Prostate gland (tissue), 2 donors: Measurements from ENCODE around the genes IKZF1 and EGFR.

- PRO-cap = no peak
- RAMPAGE, long total RNA, 2 experiments = no peak in any of the 2 experiments
Observed at GRCh38 chr7:48200898-48201713, 29.8 kb downstream of the ABCA13 start.

DNA sequence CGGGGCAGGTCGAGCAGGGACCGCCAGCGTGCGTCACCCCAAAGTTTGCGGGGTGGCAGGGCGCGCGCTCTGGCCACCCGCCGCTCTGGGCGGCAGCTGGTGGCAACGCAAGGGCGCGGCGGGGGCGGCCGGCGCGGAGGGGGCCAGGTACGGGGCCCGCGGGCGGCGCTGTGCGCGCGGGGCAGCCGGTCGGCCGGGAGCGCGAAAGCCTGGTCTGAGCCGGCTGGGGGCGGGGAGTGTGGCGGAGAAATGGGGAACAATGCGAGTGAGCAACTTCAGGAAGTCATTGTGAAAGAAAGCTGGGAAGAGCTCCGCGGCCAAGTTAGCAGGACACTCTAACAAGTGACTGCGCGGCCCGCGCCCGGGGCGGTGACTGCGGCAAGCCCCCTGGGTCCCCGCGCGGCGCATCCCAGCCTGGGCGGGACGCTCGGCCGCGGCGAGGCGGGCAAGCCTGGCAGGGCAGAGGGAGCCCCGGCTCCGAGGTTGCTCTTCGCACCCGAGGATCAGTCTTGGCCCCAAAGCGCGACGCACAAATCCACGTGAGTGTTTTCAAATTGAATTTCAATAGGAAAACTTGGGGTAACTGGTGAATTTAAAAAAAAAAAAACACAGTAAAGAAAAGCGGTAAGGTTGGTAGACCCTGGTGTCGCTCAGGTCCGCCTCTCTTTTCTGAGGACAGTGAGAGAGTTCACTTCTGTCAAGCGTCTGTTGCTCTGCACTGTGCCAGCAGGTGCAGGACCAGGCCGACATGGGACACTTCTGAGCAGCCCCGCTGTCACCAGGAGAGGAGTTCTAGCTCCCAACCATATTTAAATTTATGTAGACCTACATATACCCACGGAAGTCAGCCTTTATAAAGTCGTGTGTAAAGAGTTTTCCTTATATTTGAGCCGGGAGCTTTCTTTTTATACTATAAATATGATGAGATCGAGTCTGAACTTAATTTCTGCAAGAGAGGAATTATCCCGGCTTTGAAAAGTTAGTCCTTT, at the start of gene IKZF1:
IKZF1 (plus strand) TSS at position 333 of the 989 bp plus-strand sequence.
- PRO-cap = unidirectional peak, plus-strand start at position 286 of the sequence; bidirectional peak, plus-strand start at position 697 of the sequence, minus-strand start at position 725 of the sequence
- RAMPAGE, long total RNA, 2 experiments = no peak in any of the 2 experiments

- PRO-cap = unidirectional peak, plus-strand start at chr7:50351445
- RAMPAGE, long total RNA, 2 experiments = no peak in any of the 2 experiments
Observed at GRCh38 chr7:50351108-50351795, 46.7 kb downstream of the IKZF1 start.

GRCh38 chr7:50362309-50363235, 58.1 kb downstream of the IKZF1 start:
- PRO-cap = no peak
- RAMPAGE, long total RNA, 2 experiments = no peak in any of the 2 experiments

DNA sequence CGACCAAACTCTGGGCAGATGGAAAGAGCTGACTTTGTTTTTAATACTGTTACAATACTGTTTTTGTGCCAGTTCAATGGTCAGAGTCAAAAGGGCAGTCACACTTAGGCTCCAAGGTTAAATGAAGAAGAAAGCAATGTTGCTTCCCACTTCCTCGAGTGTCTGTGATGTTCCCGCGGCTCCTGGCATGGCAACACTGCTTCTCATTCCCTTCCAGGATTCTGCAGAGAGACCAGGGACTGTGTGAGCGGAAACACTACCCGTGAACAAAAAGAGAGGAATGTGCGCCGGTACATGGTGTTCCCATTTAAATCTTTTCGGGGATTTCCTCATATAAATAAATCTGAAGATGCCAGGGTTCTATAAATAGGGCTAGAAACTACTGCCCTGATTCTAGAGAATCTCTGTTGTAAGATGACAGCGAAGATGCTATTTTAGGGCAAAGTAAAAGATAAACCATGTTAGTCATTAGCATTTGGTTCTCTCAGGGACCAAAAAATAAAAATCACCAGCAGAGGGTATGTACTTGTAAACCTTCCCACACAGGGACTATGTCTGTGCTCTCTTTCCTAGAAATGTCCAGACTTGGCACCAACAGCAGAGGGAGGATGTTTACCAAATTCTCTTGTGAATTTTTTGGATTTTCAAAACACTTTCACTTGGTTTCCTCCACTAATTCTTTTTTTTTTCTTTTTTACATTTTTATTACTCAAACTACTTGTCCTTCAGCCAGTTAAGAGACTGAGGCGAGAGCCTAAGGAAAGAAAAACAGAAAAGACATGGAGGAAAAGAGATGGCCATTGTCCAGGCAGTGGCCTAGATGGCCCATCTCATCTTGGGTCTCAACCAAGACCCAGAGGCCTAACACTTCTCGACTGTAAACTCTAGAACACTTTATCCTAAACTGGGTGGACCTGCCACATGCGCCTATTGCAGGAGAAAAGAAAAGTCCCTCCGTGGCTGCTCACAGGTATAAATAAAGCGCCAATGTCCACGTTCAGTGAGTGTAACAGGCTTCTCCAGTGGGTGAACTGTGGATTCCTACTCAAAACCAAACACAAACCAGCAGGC, 92.3 kb upstream of the DDC start:
- PRO-cap = unidirectional peak, minus-strand start at position 205 of the sequence
- RAMPAGE, long total RNA, 2 experiments = no peak in any of the 2 experiments

- PRO-cap = no peak
- RAMPAGE, long total RNA, 2 experiments = no peak in any of the 2 experiments
Observed at GRCh38 chr7:50659910-50660616, 94.9 kb upstream of the DDC start.

GRCh38 chr7:50683951-50684410, 98.7 kb downstream of the GRB10 start:
- PRO-cap = no peak
- RAMPAGE, long total RNA, 2 experiments = no peak in any of the 2 experiments

DNA sequence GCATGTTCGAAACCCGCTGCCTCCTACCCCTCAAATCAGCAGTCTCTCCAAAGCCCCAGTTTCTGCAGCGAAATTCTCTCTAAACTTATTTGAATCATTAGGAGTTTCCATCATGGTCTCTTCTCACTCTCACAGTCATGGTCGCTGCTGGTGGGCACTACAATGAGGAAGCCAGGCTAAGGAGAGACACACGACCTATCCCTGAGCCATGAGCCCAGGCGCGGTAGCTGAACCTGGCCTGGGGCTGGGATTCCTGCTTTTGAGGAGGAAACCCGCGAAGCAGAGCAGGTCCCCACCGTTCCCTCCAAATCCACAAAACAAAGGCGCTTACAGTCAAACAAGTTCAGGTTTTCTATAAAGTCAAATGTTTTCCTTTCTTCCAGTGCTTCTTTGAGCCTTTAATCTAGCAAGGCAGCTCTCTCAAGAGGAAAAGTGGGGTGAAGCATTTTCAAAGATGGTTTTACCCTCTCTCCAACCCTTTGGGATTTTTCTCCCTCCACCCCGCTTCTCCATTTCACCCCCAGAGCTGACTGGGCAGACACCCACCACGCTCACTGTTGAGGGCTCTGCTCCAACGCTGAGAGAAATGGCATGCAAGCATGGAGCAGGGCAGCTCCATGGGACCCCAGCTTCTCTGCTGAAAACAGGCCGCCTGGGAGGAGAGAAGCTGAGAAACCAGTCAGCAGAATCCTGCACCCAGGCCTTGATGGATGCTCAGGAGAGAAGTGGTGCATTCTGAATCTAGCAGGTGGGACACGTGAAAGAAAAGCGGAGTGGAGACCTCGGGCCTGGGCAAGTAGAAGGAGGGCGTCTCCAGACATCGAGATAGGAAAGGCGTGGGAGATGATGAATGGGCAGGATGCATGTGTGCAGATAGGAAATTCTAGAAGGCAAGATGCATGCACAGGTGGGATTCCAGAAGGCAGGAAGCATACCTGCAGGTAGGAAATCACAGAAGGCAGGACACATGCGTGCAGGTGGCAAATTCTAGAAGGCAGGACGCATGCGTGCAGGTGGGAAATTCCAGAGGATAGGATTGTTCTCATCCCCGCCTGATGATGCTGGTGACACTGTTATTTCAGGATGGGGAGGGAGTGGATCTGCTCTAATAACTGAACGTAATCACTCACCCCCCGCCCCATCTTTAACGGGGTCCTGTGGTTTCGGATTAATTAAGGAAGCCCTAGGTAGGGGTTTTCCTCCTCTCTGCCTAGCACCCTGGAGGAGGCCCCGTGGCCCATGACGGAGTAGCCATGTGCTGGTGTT, 35.2 kb downstream of the GRB10 start:
- PRO-cap = no peak
- RAMPAGE, long total RNA, 2 experiments = start-site peak on the minus strand in 1 of 2 experiments, centred at positions 802 to 1,057 of the sequence, 6 to 8 reads per replicate

GRCh38 chr7:50781028-50781915, 1.4 kb downstream of the GRB10 start:
- PRO-cap = no peak
- RAMPAGE, long total RNA, 2 experiments = no peak in any of the 2 experiments

DNA sequence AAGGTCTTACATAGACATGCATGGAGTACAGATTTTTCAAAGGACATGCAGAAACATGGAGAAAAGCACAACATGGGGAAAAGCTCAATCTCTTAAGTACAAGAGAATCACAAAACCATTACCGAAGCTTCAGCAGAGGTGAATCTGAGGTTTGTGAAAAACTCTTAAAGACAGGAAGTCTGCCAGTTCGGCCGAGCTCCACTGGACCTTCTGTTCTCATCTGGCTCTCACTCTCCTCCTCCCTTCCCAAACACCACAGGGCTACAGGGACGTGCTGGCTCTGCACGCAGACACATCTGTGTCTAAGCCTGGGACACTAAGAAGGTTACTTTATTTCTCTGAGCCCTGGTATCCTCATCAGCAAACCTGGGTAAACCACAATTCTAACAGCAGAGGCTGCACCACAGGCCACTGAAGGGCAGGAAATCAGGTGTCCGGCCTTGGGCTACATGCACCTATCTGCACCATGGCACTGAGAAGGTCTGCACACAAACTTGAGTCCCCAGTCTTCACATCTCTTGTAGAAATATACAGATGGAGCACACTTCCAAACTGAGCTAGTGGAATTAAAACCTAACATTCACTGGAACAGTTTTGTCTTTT, 133.8 kb downstream of the COBL start:
- PRO-cap = bidirectional peak, plus-strand start at position 249 of the sequence, minus-strand start at position 212 of the sequence
- RAMPAGE, long total RNA, 2 experiments = no peak in any of the 2 experiments

- PRO-cap = no peak
- RAMPAGE, long total RNA, 2 experiments = no peak in any of the 2 experiments
Observed at GRCh38 chr7:51289658-51290504, 26.7 kb downstream of the COBL start.

GRCh38 chr7:51900301-51900703, 583.7 kb upstream of the COBL start:
- PRO-cap = no peak
- RAMPAGE, long total RNA, 2 experiments = no peak in any of the 2 experiments

DNA sequence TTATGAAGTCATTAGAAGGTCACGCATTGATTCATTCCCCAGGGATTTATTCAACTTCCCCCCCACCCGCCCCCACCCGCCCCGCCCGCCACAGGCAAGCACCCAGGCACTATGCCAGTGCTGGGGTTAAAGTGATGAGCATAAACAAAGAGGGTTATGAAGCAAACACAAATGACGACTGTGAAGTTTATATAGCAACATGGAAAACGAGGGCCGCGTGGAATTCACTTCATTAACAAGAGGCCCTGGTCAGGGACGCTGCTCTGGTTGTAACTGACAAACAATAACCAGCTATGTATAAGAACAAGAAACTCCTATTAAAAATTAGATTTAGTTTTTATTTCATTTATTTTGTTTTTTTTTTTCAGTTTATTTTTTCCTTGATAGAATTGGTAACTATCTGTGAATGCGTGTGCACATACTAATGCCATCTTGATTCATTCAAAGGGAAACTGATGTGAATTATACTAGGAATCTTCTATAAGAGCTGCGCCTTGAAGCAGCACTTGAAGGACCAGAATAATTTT, 656.6 kb upstream of the COBL start:
- PRO-cap = no peak
- RAMPAGE, long total RNA, 2 experiments = no peak in any of the 2 experiments

DNA sequence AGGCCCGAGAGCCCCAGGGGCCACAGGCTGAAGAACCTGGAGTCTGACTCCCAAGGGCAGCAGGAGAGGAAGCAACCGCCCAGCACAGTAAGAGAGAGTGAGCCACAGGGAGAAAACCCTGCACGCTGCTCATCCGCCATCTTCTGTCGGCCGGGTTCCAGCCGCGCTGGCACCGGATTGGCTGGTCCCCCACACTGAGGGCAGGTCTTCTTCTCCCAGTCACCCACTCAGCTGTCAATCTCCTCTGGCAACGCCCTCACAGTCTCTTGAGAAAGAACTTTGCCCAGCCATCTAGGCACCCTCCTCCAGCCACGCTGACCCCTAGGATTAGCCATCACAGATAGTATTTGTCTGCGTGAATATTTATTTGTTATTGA, 730.4 kb upstream of the VSTM2A start:
- PRO-cap = no peak
- RAMPAGE, long total RNA, 2 experiments = start-site peak on the minus strand in 1 of 2 experiments, centred at position 139 of the sequence, 48 reads per replicate

GRCh38 chr7:55018407-55019387, at the start of gene EGFR:
Gene EGFR (plus strand): TSS chr7:55019017.
- PRO-cap = unidirectional peak, plus-strand start at chr7:55018727; bidirectional peak, plus-strand start at chr7:55019017, minus-strand start at chr7:55018928; bidirectional peak, plus-strand start at chr7:55019230, minus-strand start at chr7:55019141; bidirectional peak, plus-strand start at chr7:55019556, minus-strand start at chr7:55019332
- RAMPAGE, long total RNA, 2 experiments = no peak in any of the 2 experiments

GRCh38 chr7:55030782-55031697, 12.2 kb downstream of the EGFR start:
- PRO-cap = no peak
- RAMPAGE, long total RNA, 2 experiments = no peak in any of the 2 experiments

DNA sequence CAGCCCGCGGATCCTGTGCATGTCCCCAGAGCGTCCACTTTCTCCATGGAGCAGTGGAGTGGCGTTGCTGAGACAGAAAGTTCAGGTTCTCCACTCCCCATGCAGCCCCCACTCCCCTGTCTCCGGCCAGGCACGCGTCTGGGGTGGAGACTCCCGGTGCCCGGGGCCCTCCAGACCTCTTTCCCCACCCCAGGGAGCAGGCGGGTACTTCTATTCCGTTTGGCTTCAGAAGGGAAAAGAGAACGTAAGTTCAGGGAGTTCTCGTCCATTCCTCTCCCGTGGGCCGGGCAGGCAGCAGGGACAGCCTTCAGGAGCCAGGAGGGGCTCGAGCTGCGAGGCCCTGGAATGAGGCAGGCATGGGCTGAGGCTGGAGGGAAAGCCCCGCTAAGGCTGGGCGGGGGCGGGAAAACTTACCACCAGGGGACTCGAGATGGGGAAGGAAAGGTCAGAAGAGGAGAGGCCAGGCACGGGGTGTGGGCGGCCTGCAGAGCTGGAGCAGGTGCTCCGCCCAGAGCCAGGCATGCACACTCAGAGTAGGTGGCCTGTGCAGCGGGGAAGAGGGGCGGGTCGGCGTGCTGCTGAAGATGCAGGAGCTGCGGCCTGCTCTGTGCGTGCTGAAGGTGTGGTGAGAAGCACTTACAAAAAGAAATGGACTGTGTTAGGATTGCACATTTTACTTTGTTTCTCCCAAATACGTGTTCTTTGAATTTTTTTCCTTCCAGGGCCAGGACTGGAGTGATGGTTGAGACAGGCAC, 60.1 kb downstream of the EGFR start:
- PRO-cap = no peak
- RAMPAGE, long total RNA, 2 experiments = no peak in any of the 2 experiments

GRCh38 chr7:55177508-55178013, 158.7 kb downstream of the EGFR start:
- PRO-cap = bidirectional peak, plus-strand start at chr7:55177906, minus-strand start at chr7:55177822
- RAMPAGE, long total RNA, 2 experiments = no peak in any of the 2 experiments

- PRO-cap = no peak
- RAMPAGE, long total RNA, 2 experiments = no peak in any of the 2 experiments
Observed at GRCh38 chr7:55207767-55208564, 157.2 kb upstream of the LANCL2 start.

GRCh38 chr7:55438780-55439612, 73.9 kb downstream of the LANCL2 start:
- PRO-cap = no peak
- RAMPAGE, long total RNA, 2 experiments = start-site peak on the plus strand in 1 of 2 experiments, at chr7:55439172-55439176 at its widest, 96 reads per replicate